Amniotic epithelial cell (primary cell): ENCODE measurements around a stretch of chr13.

- RRBS, result no CpG with 5 or more reads among the region's 2 CpGs
These were observed 23.2 kb upstream of the ZC3H13 start for GRCh38 chr13:46075703-46076260.

- RRBS, result no CpG with 5 or more reads among the region's 4 CpGs
These were observed 3.8 kb downstream of the CPB2 start for GRCh38 chr13:46100990-46101463.

GRCh38 chr13:46296900-46297497 lies 85.3 kb downstream of the LRRC63 start:
- RRBS, result no CpG with 5 or more reads among the region's 5 CpGs

DNA sequence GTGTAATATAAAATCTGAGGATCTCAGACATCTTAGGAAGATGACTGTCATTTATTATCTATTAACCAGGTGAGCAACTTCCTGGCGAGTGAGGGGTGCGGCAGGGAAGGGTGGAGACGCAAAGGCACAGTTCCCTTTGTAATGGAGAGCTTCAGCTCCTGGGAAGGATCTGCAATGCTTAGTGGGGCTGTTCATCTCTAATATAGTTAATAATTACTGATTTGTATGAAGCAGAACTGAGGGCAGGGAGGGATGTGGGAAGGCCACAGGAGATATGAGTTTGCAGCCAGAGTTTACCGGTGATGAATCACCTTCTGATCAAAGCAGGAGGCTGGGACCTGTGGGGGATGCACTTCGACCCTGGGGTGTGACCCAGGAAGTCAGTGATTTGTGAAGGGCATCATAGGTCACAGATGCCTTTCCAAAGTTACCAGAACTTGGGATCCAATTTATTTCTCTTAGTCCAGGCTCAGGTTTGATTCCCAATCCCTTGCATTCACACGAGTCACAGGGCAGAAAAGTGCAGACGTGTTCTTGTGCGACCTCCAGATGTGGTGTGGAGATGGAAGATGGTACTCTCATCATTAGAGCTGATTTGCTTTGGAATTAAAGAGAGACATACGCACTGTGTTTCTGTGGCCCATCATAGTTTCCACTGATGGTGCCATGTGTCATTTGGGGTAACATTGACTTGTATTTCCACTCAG lies 54.9 kb downstream of the LRCH1 start:
- RRBS, result no CpG with 5 or more reads among the region's 9 CpGs

GRCh38 chr13:46655808-46656211 lies 102.8 kb downstream of the LRCH1 start:
- RRBS, result no CpG with 5 or more reads among the region's 5 CpGs

GRCh38 chr13:46666636-46667183 lies 113.7 kb downstream of the LRCH1 start:
- RRBS, result no CpG with 5 or more reads among the region's 3 CpGs

DNA sequence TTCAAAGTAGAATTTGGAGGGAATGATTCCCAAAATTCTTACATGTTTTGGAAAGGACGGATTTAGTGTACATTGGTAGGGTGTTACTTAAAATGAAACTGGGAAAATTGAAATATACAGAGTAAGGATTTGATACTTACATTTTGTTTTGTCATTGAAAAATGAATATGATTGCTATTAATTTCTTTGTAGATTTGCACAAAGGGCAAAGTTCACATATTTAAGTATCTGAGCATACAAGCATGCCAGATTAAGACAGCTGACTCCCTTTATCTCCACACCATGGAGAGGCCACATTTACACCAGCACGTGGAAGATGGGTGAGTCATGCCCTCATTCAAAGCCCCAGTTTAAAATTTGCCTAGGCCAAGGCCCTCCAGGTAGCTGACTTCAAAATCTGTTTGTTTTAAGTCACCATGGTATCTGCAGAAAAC lies 109.3 kb downstream of the ESD start:
- RRBS, result no CpG with 5 or more reads among the region's 2 CpGs

DNA sequence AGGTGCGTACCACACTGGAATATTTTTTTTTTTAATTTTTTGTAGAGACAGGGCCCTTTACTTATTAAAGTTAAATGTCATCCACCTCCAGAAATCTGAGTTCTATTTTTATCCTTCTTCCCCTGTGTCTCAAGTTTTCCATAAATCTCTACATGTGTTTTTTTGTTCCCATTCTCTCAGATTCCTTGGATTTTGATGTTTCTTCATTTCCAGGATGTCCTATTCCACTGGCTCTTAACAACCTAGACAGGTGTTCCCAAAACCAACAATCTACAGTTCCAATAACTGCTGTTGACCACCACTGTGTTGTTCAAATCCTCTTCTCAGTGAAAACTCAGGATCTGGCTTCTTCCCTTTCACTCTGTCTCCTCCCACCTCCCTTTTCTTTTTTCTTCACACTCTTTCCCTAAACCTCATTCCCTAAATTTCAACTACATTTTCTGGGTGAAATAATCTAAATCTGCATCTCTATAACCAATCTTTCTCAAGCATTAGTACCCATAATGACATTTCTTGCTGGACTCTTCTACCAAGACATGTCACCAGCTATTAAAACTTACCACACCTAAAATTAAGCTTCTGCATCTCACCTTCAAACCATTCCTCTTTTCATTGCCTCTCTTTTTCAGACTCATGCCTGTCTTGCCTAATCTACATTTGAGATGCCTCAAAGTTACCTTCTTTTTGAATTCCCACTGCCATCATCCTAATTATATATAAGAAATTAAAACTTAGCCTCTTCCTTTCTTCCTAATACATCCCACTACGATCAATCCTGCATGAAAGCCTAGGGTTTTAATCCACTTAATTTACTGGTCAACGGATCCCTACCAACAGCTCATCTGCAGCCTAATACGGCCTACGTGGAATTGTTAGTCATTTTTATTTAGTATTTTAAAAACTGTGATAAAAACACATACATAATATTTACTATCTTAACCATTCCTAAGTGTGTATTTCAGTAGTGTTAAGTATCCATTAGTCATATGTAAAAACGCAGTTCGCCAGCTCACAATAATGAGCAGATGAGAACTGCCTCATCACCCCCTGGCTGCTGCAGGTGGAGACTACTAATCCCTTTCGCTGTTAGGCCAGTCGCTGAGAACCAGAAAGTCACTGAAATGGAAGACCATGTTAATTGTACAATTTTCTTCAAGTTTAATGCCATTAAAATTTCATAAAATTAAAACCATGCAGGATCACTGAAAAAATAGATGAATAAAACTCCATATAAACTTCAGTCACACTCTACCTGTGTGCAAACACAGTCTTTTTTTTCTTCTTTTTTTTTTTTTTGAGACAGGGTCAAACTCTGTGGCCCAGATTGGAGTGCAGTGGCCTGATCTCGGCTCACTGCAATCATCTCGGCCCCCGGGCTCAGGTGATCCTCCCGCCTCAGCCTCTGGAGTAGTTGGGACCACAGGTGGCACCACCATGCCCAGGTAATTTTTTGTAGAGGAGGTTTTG lies 2.0 kb downstream of the ESD start:
- RRBS, result no CpG with 5 or more reads among the region's 13 CpGs

GRCh38 chr13:48001950-48002464 lies 934 bp upstream of the SUCLA2 start:
- RRBS, result no CpG with 5 or more reads among the region's 7 CpGs

DNA sequence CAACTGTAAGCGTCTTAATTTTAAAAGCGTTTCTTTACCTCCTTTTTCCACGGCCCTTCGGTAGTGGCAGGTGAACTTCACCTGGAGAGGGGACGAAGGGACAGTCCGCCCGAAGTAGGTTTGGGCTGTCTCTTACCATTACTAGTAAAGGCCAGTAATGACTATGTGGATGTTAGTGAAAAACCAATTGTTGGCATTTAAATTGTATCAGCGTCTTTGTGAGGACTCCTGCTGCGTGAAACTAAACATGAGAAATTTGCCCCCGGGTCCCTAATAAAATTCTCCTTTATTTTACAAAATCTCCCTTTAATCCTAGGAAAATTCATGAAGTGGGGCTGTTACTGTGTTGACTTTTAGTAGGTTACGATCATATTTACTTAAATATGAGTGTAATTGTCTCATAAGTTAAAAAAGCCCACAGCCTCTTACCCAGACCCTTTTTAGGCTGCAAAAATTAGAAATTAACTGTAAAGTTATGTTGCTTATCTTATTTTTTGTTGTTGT lies 1.0 kb downstream of the ITM2B start:
- RRBS, result no CpG with 5 or more reads among the region's 11 CpGs

DNA sequence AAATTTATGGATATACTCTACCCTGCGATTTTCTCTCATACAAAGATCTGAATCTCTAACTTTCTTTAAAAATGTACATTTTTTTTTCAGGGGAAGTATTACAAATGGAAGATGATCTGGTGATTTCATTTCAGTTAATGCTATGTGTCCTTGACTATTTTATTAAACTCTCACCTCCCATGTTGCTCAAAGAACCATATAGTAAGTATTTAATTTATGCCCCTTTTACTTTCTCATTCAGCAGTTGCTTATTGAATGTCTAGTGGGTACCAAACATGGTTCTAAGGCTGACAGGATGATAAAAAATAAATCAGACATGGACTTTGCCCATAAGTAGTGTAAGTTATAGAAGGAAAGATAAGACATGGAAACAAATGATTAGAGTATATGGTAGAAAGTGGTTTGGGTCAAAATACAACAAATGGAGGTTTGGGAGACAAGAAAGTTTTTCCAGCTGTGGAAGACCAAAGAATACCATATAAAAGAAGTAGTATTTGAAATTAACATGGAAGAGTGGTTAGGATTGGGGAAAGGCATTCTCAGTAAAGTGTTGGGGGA lies 52.9 kb downstream of the LPAR6 start:
- RRBS, result no CpG with 5 or more reads among the region's 1 CpG

DNA sequence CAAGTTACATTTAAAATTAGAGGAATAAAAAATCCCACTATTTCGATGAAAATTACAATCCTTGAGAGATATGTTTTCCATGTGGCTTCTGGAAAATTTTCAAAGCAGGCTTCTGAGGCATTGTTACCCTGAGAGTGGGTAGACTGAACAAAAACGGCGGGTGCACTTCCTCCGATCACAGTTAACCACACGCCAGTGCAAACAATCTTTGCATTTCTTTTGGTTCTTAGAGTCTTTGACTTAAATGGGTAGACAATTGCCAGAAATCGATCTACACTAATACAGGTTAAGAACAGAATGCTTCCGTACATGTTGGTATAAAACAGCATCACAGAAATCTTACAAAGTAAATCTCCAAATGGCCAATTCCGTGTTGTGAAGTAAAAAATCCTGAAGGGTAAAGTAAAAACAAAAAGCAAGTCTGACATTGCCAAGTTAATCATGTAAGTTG lies 1.1 kb downstream of the LPAR6 start:
- RRBS, result no CpG with 5 or more reads among the region's 8 CpGs

GRCh38 chr13:48446505-48447028 lies 33.7 kb upstream of the LPAR6 start:
- RRBS, result no CpG with 5 or more reads among the region's 1 CpG

DNA sequence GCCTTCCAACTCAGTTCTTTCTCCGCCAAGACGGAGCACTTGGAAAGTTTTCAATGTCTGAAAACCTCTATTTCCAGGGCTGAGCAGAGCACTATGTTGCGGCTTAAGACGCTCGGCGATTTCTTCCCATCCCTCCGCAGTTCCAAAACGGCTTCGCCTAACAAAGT lies 820 bp downstream of the RCBTB2 start:
- RRBS, result no CpG with 5 or more reads among the region's 9 CpGs

- RRBS, result no CpG with 5 or more reads among the region's 4 CpGs
These were observed 38.7 kb upstream of the RCBTB2 start for GRCh38 chr13:48571511-48572088.

DNA sequence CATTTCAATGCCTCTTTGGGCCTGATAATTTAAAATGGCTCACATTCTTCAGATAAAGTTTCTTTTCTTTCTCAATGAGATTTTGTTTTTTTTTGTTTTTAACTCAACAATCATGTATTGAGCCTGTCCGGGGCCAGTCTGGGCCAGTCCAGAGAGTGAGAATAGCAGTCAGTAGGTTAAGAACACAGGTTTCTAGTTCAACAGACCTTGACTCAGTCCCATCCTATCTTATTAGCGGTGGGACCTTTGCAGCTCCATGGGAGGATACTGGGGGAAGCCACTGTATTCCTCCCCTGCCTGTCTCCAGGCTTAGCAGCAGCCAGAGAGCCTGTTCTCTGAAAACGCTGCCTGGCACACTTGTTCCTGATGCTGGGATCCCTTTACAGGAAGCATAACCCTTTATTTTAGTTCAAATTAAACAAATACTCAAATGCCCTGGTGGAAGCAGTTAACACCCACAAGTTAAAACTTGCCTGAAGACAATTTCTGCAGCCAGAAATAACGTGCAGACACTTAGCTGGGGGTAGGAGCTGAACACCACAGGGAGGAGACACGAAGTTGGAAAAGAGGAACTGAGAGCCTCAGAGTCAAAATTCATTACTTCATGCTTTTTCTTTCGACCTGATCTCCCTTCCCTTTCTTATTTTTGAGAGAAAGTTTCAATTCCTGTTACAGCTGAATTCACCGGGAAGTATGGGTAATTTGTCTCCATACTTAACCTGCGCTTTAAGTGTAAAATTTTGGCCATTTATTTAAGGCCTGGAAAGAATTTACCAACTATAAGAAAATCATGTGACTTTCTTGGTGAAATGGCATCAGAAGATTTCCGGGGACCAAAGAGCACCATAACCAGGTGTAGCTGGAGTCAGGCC lies 46.1 kb upstream of the RCBTB2 start:
- RRBS, result 100% methylated on average over 1 of the region's 9 CpGs

GRCh38 chr13:48585360-48585720 lies 52.5 kb upstream of the RCBTB2 start:
- RRBS, result no CpG with 5 or more reads among the region's 2 CpGs

GRCh38 chr13:48660508-48661027 lies 6.8 kb downstream of the CYSLTR2 start:
- RRBS, result no CpG with 5 or more reads among the region's 3 CpGs

GRCh38 chr13:48750588-48750990 lies 96.9 kb downstream of the CYSLTR2 start:
- RRBS, result no CpG with 5 or more reads among the region's 4 CpGs